Calu3 (cell line): ENCODE measurements around a stretch of chr6.

GRCh38 chr6:158039441-158040167, 57.9 kb downstream of the SYNJ2 start:
- PRO-cap: no peak

- PRO-cap: no peak
Measured at GRCh38 chr6:158068261-158068809, 86.7 kb downstream of the SYNJ2 start.

DNA sequence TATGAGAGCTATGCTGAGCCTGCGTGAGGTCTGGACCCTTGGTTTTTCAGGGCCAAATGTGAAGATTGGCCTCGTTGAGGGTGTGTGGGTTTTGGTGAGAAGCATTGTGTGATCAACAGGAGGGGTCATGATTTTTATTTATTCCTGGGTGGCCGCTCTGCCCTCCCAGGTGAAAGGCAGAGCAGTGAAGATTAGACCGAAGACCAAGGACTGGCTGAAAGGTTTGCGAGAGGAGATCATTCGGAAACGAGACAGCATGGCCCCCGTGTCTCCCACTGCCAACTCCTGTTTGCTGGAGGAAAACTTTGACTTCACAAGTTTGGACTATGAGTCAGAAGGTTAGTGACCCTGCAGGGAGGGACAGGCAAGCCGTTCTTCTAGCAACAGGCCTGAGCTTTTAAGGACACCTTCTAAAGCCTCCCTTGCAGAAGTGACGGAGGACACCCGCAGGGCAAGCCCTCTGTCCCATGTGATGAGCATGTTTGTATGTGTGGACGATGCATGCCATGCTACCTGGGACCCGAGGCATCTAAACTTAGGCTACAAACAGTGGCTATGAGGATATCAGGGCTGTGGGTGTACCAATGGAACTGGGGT, 84.7 kb downstream of the SERAC1 start:
- PRO-cap: no peak

- PRO-cap: no peak
Measured at GRCh38 chr6:158097672-158098936, 70.0 kb downstream of the SERAC1 start.

- PRO-cap: bidirectional peak, plus-strand start at chr6:158231795, minus-strand start at chr6:158231735
Measured at GRCh38 chr6:158231344-158231960, 63.3 kb downstream of the GTF2H5 start.

DNA sequence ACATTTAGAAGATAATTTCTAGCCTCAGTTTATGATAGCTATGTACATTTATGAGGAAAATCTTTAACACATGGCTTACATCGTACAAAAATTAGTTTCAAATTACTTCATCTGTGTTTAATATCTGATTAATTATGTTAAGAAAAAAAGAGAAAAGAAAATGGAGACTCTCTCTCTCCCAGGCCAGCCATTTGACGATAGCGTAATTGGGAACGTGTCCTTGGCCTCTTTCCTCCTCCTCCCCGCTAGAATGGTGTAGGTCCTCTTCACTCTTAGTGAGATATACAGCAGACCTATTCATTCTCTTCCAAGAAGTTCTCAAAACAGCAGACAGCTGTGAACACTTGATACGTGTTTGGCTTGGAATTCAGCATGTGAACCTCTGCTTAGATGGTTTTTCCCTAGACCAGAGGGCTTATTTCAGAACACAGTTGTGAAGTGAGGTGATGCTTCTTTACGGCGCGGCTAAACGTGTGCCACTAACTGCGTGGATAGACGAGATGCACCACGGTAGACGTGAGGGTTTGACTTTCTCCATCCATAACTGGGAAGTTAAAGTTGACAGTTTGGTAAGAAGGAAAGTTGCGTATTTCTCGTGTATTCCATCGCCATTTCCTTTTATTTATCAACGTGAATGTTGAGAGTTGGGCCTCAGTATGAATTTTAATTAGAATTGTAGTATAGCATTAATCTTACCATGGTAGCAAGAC, 32.6 kb upstream of the TULP4 start:
- PRO-cap: no peak

DNA sequence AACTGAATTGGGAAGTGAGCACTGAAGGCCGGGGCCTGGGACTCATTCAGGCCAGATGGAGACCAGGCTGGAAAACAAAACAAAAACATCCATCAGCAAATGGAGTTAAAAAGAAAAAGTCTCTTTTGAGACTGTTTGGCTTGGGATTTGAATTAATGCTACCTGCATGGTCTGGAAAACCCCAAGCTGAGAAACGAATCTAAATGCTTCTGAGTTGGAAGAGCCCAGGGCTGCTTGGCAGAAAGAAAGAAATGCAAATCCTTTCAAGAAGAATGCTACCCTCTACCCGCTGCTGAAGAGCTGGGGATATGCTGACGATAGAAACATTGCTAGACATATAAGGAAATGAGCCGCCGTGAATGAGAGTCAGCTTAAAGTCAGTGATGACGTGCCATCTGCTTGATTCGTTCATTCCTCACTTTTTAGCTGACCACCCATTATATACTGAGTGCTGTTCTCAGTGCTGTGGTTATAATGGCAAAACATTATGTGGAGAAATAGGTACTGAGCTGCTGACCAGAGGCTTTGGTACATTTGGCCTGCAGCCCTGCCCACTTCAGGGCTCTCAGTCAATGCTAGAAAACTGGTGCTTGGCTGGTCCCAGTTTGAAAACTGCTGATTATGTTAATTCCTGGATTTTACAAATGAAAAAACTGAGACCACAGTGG, 28.0 kb upstream of the TULP4 start:
- PRO-cap: no peak

- PRO-cap: no peak
Measured at GRCh38 chr6:158561696-158562667, 2.1 kb downstream of the TMEM181 start.

DNA sequence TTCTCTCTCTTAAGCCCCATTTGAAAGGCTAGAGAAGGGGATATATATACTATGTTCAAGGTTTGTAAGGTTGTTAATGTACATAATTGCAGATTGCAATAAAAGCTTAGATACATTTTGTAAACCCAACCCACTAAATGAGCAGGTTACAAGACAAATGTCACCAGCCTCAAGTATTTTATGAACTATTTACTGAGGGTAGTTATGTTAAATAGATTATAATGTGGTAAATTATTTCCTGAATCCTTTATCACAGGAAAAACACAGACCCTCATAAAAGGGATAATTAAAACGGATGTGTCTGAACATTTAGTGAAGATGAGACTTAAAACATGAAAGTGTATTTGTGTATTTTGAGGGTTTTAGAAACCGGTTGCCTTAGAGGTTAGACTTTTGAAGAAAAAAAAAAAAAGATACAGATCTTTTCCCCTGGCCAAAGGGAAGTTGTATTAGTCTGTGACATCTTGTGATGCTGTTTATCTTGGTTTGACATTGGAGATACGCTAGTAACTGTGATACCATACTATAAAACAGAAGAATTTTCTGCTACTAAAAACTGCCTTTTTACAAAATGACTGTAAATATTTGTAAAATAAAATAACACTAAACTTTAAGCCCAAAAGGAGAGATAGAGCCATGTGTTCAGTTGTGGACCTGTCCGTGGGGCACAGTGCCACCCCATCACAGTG, 9.8 kb downstream of the DYNLT1 start:
- PRO-cap: no peak

DNA sequence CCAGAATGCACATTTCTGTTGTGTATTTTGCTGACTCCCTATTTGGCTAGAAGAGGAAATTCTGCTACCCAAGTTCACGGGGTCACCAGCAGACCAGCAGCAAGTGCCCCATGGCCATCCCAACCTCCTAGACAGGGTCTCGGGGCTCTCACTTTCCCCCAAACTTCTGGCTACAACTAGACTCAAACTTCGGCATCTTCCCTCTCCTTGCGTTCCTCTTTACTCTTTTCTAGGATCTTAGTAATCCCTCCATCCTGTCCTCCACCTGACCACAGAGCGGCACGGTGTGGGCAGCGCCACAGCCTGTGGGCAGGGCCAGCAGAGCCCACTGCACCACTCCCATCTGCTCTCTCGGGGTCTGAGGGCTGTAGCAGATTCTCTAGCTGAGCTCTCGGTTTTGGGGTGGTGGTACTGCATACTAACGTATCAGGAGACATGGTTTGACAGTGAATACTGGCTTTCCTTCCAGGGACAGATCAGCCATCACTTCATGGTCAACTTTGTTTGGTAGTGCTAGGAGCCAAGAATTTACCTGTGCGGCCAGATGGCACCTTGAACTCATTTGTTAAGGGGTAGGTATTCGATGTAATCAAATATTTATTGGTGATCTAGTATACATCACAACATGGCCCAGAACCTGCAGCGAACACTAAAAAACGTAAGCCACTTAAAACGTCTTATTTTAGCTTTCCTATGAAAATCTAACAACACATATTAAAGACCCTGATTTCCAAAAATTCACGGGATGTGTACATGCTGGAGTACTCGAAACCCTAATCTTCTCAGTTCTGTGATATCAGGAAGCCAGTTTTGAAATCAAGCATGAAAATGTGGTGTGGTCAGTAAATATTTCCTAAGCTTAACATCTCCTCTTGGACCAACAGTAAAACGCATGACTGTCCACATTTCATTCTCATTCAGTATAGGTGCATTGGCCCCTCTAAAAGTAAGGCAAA, 57.3 kb downstream of the EZR start:
- PRO-cap: unidirectional peak, minus-strand start at position 218 of the sequence

- PRO-cap: unidirectional peak, minus-strand start at chr6:158763066; bidirectional peak, plus-strand start at chr6:158763655, minus-strand start at chr6:158763312
Measured at GRCh38 chr6:158762763-158763869, 56.1 kb downstream of the EZR start.

GRCh38 chr6:158770153-158771129, 48.7 kb downstream of the EZR start:
- PRO-cap: no peak

GRCh38 chr6:158818473-158819282, 490 bp downstream of the EZR start:
- PRO-cap: bidirectional peak, plus-strand start at chr6:158819103, minus-strand start at chr6:158818971

GRCh38 chr6:158907783-158908444, 88.7 kb upstream of the EZR start:
- PRO-cap: bidirectional peak, plus-strand start at chr6:158908257, minus-strand start at chr6:158908071

DNA sequence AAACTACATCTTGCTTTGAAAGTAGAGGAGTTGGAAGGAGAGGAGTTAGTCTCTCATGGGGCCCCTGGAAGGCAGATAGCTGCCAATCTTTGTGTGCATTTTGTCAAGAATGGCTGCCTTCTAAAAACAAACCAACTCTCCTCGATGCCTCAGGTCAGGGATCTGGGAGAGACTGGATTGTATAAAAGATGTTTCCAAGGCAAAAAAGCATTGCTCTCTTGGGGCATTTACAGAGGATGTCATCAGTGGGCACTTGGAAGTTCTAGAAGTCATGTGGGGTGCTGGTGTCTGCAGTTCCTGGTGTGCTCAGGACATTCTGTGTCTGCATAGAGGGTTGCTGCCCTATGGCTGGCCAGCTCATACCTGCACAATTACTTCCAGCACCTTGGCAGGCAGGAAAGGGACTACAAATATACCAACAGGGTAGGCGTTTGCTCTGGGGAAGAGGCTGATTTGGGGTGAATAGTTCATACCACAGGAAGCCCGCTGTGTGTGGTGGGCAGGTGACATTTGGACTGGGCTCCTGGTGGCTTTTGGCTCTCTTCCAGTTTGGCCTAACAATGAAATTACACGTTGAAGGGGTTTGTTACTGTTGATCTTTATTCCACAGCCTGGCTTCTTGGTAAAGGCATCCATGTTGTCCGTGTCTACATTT, 88.4 kb downstream of the RSPH3 start:
- PRO-cap: bidirectional peak, plus-strand start at position 314 of the sequence, minus-strand start at position 164 of the sequence; bidirectional peak, plus-strand start at position 602 of the sequence, minus-strand start at position 406 of the sequence

GRCh38 chr6:159035041-159035921, 9.5 kb downstream of the TAGAP start:
- PRO-cap: no peak

GRCh38 chr6:159042047-159043076, 2.4 kb downstream of the TAGAP start:
- PRO-cap: no peak

- PRO-cap: no peak
Measured at GRCh38 chr6:159056962-159057267, 12.1 kb upstream of the TAGAP start.

- PRO-cap: no peak
Measured at GRCh38 chr6:159103879-159104407, 59.2 kb upstream of the TAGAP start.

GRCh38 chr6:159680775-159681906, 11.9 kb downstream of the SOD2 start:
- PRO-cap: no peak